Jejunum (tissue), 1 donor: ENCODE measurements around a stretch of chr5.

GRCh38 chr5:56736980-56737532, 78.3 kb upstream of the MAP3K1 start:
- PRO-cap: no peak

DNA sequence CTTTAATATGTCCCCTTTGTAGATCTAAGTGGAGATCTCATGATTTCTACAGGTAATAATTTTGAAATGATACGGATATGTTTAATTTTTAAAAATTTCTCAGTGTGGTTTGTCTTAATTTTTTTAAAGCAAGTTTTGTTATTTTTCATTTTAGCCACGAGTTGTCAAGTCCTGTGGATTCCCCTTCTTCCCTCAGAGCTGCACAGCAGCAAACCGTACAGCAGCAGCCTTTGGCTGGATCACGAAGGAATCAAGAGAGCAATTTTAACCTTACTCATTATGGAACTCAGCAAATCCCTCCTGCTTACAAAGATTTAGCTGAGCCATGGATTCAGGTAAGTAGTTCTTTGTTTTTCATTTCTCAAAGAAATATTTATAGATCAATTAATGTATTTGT, 36.7 kb upstream of the SETD9 start:
- PRO-cap: no peak

GRCh38 chr5:56881829-56882664, 27.3 kb upstream of the SETD9 start:
- PRO-cap: no peak

DNA sequence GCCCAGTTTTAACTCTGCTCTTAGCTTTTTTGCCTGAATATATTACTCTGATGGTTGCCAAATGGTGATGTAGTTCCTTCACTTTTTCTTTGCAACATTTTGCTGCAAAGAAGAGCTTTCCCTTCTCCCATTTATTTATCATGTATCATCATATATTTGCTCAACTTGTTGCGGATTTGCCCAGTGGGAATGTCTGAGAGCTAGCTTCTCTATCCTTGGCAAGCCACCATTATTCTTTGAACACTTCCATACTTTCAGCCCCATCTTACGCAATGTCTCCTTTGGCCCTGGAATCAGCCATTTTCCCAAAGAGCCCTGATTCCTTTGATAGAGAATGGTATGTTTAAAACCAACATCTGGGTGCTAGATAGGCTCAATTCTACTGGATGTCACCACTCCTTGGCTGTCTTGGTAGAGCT, 12.7 kb upstream of the SETD9 start:
- PRO-cap: no peak

- PRO-cap: no peak
These were observed 18.8 kb downstream of the MIER3 start for GRCh38 chr5:56933148-56933505.

DNA sequence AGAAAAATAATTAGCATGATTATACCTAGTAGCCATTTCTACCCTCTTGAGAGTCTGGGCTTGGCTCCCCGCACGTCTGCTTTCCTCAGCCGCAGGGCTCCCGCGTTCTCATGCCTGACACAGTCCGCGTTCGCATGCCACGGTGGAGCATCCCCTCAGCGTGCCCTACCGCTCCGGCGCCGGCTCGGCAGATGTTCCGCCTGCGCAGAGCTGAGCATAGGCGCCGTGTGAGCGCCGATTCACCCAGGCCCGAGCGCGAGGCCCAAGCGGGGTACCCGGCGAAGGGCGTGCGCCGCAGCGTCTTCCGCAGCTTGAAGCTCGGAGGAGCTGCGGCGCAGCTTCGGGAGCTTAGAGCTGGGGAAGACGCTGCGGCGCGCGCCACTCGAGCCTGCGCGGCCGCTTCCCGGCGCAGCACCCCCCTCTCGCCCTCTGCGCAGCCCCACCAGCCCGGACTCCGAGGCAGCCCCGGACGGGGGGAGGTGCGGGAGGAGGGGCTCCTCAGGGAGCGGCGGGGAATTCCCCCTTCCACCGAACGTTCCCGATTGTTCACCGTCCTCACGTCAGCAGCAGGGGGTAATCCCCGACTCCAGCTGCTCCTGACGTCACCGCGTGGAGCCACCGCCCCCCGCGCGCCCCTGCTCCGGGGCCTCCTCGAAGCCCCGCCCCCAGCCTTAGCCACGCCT, 595 bp upstream of the GPBP1 start:
- PRO-cap: bidirectional peak, plus-strand start at position 351 of the sequence, minus-strand start at position 193 of the sequence; bidirectional peak, plus-strand start outside the sequence, minus-strand start at position 431 of the sequence

DNA sequence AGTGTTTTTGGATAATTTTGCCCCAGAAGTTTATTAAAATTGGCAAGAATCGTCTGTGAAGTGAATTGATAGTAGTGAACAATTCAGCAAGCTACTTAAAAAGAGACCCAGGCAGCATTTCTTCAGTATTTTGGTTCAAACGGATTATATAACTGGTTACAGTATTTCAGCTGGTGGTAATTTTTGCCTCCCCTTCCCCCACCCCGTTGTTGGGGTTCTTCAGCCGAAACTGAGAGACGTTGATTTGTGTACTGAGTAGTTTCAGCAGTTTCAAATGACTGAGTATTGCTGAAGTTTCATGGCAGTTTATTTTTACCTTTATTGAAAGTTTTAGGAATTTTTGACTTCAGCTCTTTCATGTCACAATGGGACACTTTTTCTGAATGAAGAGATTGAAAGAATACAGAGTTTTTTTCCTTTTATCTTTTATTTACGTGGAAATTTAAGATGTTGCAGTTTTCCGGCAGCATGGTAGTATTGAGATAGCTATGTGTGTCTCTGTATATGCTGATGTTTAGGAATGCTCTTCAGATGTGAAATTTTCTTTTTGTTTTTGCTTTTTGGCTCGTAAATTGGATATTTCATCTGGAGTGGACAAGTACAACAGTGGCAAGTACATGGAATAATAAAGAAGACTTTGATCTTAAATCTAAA, 1.8 kb downstream of the GPBP1 start:
- PRO-cap: no peak

DNA sequence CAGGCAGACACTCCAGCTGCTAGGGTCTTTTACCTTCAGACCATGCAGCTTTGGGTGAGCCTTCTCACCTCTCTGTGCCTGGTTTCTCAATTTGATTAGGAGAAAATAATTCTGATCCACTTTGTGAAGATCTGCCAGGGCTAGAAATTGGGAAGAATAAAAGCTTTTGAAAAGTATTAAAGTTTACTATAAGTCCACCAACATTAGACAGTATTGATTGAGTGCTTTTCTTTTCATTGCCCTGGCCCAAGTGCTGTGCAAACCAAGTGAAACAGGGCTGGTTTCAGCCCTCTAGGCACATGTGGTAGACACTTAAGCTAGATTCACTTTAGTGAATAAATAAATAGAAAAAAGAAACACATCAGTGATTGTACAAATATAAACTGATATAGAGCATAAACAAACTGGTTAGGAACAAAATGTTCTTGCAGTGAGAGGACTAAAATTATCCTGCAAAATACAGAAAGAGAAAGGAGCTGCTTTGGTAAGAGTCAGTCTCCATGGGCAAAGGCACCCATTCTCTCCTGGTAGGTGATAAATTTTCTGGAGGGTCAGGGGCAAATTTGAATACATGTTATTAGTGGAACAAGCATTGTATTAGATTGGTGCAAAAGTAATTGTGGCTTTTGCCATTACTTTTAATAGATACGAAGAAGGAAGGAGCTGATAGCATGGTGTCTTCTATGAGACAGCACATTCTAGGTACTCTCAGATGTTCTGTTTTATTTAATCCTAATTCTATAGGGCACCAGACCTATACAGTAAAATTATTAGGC, 29.7 kb downstream of the ACTBL2 start:
- PRO-cap: no peak

GRCh38 chr5:57653902-57654469, 171.4 kb upstream of the ACTBL2 start:
- PRO-cap: no peak

- PRO-cap: no peak
These were observed 180.9 kb upstream of the ACTBL2 start for GRCh38 chr5:57663470-57664012.

- PRO-cap: no peak
These were observed 386.5 kb downstream of the PLK2 start for GRCh38 chr5:58073317-58073810.

DNA sequence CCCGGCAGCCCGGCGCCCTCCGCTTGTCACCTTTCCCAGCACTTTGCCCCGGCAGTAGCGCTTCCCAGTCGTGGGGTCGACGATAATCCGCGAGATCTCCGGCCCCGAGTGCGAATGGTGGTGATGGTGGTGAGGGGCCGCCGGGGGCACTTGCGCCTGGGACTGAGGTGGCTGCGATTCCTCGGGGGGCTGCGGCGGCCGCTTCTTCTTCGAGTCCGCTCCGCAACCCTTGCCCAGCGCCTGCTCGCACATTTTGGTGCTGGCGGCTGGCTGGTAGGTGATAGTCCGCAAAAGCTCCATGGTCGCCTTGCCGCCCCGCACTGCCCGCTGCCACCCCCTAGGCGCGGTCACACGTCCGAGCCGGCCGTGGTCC, 240 bp downstream of the PLK2 start:
- PRO-cap: no peak

DNA sequence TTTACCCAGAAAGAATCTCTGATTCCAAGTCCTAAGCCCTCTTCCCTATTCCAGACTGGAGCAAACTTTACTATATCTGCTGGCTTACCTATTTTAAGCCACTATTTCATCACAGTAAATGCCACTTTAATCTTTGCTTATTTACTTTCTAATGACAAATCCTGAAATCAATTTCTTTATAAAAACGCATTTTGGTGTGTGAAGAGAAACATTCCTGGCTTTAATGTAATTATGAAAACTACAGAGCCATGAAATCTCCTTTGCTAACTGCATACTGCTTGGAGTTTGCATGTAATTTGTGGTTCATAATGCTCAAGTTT, 121.1 kb downstream of the RAB3C start:
- PRO-cap: no peak

- PRO-cap: no peak
These were observed 307.4 kb downstream of the RAB3C start for GRCh38 chr5:58890280-58890698.

DNA sequence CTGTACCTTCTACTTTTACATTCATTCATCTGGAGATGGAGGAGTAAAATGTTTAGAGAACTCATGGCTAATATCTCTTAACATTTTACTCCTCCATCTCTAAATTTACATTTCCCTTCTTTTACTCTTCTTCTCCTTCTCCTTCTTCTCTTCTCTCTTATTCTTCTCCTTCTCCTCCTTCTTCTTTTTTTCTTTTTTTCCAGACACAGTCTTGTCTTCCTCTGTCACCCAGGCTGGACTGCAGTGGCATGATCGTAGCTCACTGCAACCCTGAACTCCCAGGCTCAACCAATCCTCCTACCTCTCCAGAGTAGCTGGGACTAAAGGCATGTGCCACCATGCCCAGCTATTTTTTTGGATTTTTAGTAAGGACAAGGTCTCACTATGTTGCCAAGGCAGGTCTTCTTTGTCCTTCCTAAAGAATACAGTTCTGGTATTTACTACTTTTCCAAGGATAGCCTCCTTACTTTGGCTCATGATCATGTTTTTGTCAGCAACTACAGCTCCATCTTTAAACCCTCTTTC, 630.2 kb downstream of the RAB3C start:
- PRO-cap: no peak

DNA sequence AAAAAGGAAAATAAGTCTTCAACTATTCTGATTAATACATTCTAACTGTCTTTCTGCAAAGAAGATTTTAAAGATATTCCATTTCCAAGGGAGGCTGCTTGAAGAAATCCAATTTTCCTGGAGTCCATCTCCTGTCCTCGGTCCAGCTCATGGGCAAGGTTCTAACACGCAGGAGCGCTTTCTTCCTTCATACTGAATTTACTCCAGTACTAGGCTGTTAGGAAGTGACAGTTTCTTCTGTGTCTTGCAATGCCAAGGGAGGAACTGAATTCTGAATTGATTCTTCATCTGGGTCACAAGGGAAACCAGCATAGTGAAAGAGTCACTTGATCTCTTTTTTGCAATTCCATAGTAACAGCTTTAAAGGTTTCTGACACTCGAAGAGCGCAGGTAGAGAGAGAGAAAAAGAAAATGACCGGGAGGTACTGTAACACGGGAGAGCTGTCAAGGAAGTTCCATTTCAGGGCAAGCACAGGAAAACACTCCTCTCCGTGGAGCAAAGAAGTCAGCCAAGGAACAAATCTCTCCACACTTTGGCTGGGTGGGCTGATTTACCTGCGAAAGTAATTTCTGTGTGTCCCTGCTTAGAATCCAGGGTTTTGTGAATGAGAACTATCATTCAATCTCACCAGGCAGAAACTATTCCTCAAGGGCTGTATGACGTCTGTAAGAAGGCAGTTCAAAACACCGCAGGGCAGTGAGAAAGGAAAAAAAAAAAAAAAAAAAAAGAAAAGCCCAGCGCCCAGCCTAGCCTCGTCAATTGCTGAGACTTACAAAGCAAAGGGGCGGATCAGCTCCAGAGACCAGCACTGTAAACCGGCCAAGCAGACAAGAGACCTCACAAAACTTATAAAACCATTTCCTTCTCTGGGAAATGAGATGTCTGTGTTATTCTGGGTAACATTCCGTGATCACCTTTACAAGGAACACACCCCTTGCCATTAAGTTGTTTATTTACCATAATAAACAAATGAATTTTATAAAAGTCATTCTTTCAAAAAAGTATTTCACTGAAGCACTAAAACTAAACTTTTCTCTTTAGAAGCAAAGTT, 617.8 kb downstream of the PDE4D start:
- PRO-cap: bidirectional peak, plus-strand start at position 759 of the sequence, minus-strand start at position 668 of the sequence

DNA sequence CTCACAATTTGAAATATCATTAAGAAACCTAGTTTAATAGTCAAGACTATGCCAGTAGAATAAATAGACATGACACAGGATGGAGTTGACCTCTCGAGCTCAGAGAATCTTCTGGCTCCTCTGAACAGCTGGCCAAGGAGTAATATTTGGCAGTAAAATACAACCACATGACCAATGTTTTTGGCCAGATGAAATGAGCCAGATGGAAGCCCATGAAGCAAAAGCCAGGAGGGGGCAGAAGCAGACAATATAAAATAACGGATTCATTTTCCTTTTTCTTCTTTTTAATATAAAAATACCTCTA, 542.2 kb downstream of the PDE4D start:
- PRO-cap: no peak

GRCh38 chr5:59450661-59451628, 442.6 kb downstream of the PDE4D start:
- PRO-cap: no peak

DNA sequence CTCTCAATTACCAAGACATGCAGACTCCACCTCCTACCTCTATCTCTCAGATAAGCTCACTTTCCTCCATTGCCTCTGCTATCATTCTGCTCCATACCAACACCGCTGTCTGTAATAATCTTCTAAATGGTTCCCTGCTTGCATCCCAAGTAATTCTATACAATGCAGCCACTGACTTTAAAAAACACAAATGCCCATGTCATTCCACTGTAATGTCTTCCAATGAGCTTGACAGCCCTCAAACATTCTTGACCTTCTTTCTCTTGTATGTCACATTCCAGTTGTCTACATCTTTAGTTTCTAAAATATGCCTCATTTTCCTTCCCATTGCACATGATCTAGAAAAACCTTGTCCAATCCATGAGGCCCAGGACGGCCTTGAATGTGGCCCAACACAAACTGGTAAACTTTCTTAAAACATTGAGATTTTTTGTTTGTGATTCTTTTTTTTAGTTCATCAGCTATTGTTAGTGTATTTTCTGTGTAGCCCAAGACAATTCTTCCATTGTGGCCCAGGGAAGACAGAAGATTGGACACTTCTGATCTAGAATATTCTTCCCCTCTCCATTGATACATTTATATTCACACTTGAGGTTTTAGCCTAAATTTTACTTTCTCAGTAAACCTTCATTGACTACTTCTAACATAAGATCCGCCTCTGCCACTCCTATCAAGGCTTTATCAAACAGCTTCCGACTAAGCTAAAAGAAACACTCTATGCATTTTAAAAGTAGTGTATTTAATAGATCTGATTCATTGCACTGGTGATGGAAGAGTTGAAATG, 441.7 kb downstream of the PDE4D start:
- PRO-cap: no peak

- PRO-cap: no peak
These were observed 301.5 kb downstream of the PDE4D start for GRCh38 chr5:59591822-59592585.